SK-N-DZ (cell line): Measurements from ENCODE around the genes CDK6 and SAMD9.

DNA sequence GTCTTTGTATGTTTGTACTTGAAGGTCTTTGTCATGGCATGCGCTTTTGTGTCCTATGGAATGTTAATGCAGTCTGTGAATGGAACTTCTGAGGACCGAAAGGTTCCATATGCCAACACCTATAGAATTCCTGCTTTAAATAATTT, 916 bp downstream of the AKAP9 start:
RAMPAGE:
- cytosol, long total RNA = no peak
- nucleus, long total RNA = no peak

DNA sequence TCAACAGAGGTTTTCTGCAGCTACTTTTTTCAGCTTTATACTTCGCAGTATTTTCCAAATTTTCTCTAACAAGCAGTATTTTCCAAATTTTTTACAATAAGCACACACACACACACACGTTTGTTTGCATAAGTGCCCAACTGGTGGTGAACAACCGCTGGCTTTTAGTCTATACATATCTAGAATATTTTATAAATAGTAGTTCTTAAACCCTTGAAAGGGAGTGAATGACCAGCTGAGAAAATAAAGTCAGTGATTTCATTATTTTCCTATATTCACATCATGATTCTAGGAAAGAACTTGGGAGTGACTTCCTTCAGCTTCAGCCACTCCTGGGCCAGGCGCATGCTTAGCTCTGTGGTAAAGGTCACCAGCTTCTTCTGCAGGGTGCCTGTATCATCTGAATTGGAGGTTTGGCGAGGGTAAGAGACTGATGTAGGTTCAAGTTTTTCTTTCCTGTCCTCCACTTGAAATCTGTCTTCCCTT, 13.6 kb downstream of the GATAD1 start:
RAMPAGE:
- cytosol, long total RNA = no peak
- nucleus, long total RNA = no peak

GRCh38 chr7:92483311-92483861, 5.6 kb upstream of the ERVW-1 start:
RAMPAGE:
- cytosol, long total RNA = no peak
- nucleus, long total RNA = no peak

RAMPAGE:
- cytosol, long total RNA = no peak
- nucleus, long total RNA = no peak
Observed at GRCh38 chr7:92606787-92607384, 16.7 kb upstream of the FAM133B start.

DNA sequence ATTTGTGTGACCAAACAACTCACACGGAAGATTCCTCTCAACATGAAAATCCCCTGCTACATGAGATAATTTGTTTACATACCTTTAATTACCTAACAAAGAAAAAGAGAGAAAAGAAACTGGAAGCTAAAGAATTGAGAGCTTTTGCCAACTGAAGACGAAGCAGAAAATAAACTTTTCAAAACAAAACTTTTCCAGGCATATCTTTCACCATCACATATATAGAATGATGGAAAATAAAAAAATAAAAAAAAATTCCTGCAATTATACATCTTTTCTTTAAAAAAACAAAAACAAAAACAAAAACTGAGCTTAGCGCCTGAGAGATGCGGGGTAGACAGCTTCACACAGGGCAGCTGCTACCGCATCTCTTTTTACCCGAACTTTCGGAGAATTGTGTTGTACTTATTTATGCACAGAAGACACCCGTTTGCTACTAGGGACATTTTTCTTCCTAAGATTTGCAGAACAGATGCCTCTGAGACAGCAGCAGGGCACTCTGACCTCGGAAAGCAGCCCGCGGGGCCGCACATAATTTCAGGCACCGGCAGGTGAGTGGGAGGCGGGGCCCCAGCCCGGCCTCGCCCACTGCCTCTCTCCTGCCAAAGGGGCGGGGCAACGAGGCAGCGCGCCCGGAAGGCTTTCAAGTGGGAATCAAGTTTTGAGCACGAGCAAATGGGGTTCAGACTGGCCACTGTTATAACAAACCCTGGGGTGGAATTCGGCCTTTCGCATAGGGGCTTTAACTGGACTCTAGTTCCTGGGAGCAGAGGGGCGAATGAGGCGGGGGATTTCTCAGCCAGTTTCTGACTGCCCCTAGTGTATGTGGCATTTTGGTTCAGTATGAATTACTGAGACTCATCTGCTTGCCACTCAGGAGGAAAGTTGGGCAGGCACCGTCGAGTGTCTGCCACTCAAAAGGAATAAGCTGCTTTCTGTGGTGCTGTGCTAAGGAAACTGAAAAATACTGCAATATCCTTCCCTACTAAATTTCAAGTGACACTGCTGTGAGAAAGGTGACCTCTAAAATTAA, 18.4 kb upstream of the FAM133B start:
RAMPAGE:
- cytosol, long total RNA = no peak
- nucleus, long total RNA = no peak

RAMPAGE:
- cytosol, long total RNA = no peak
- nucleus, long total RNA = no peak
Observed at GRCh38 chr7:92611203-92612208, 21.3 kb upstream of the FAM133B start.

DNA sequence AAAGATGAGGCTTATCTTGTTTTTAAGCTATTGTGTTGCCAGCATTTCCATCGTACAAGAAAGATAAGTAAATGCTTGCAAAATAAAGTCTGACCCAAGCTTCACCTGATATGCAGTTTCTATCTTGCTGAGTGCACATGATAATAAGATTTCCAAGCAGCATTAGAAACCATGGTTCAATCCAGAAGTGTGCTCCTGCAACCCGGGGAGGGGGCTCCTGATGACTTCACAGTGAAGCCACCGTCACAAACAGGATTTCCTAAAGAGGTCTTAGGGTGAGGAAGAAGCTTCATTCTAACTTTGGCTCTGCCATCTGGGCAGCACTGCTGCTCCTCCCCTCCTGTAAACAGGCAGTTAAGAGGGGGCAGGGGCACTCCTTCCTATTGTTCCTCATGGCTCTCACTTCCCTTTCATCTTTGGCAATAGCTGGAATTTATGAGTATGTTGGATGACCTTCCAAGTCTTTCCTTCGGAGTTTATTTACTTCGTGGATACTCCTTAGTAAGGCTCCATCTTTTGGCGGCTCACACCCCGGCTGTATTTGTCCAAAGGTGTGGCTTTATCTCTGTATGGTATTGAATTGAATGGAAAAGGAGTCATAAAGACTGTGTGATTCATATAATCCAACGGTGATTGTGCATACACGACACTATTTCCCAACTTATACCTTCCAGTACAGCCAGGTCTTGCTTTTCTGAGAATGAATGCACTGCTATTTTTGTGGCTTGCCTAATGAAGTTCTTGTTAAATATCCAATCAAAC, 55.3 kb upstream of the FAM133B start:
RAMPAGE:
- cytosol, long total RNA = no peak
- nucleus, long total RNA = no peak

RAMPAGE:
- cytosol, long total RNA = no peak
- nucleus, long total RNA = no peak
Observed at GRCh38 chr7:92801490-92802123, 34.8 kb downstream of the CDK6 start.

DNA sequence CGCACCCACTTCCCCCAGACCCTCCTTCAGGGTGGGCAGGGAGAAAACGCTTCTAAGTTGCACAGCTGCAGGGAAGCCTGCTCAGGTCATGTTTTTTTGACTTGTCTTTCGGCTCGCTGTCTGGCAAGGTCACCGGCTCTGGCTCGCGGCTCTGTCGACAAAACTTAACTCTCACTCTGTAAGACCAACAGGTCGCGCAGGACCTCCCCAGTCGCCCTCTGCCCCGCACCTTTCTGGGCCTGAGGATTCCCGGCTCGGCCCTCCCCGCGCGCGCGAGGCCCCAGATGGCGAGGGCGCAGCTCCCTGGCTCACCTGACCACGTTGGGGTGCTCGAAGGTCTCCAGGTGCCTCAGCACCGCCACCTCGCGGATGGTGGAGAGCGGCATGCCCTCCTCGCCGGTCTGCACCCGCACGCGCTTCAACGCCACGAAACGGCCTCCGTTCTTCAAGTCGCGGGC, 3.6 kb downstream of the CDK6 start:
RAMPAGE:
- cytosol, long total RNA = no peak
- nucleus, long total RNA = start-site peak on the minus strand centred at position 276 of the sequence, 134 bp wide, 40 and 22 reads in 2 replicates

DNA sequence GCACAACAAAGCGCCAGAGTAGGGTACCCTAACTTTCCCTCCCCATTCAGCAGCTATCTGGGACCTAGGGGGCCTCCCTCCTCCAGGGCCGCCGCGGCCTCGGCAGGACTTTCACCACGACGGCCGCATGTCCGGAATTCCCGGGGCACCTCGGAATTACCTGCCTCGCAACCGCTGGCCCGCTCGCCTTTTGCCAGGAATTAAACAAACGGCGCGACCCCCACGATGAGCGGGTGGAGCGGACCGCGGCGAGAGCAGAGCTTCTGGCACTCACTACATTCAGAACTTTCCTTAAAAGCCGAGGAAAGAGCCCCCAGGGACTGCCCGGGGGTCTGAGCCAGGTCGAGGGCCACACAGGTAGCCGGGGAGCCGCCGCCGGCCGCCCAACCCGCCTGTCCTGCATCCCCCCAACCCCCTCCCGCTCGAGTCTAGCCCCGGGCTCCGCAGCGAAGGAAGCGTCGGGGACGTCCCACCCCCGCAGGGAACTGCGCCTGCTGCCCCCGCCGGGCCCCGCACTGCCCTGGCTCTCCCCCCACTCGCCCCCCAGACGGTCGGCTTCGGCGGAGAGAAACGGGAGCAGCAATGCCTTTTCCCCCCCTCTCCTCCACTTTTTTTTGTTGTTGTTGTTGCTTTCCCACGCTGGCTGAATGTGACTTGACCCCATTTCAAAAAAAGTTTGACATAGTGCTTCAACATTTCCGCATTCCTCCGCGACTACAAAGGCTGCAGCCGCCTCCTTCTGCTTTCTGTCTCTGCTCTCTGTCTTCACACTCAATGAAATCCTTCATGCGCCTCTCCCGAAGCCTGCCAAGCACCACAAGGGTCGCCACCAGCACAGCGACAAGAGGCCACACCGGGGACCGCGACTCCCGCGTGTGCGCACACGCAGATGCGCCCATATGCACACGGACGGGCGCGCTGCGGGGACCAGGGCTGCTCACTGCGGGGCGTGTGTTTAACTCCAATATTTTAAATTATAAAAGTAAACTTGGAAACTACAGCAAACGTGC, 1.2 kb downstream of the CDK6 start:
RAMPAGE:
- cytosol, long total RNA = no peak
- nucleus, long total RNA = no peak

RAMPAGE:
- cytosol, long total RNA = start-site peak on the plus strand at chr7:92836451-92836529, 7,339 and 5,590 reads in 2 replicates; start-site peak on the minus strand at chr7:92836536-92836620, 109 and 75 reads in 2 replicates
- nucleus, long total RNA = start-site peak on the plus strand at chr7:92836451-92836525, 2,254 and 299 reads in 2 replicates; start-site peak on the minus strand at chr7:92836538-92836680, 99 and 18 reads in 2 replicates
Observed at GRCh38 chr7:92836364-92837396, at the start of gene CDK6. TSS of gene CDK6 (minus strand) at chr7:92836573.

GRCh38 chr7:93117713-93118426, at the start of gene SAMD9:
TSS of gene SAMD9 (minus strand) at chr7:93117979.
RAMPAGE:
- cytosol, long total RNA = no peak
- nucleus, long total RNA = no peak

DNA sequence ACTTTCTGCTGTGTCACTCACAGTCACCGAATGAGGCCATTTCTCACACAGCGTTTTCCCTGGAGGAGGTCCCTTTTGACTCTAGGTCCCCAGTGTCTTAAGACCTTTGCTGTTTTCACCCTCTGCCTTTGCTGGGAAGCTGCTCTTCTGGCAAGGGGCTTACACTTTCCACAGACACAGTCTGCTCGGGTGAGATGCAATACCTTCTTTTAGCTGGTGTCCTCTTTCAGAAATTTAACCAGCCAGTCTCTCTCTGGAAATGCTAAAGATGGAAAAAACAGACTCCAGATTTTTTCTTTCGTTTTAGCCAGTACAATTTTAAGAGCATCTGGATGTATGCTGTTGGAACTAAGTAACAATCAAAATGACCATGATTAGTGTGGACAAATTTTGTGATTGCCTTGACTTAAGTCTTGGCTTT, 1.3 kb downstream of the SAMD9L start:
RAMPAGE:
- cytosol, long total RNA = no peak
- nucleus, long total RNA = no peak

DNA sequence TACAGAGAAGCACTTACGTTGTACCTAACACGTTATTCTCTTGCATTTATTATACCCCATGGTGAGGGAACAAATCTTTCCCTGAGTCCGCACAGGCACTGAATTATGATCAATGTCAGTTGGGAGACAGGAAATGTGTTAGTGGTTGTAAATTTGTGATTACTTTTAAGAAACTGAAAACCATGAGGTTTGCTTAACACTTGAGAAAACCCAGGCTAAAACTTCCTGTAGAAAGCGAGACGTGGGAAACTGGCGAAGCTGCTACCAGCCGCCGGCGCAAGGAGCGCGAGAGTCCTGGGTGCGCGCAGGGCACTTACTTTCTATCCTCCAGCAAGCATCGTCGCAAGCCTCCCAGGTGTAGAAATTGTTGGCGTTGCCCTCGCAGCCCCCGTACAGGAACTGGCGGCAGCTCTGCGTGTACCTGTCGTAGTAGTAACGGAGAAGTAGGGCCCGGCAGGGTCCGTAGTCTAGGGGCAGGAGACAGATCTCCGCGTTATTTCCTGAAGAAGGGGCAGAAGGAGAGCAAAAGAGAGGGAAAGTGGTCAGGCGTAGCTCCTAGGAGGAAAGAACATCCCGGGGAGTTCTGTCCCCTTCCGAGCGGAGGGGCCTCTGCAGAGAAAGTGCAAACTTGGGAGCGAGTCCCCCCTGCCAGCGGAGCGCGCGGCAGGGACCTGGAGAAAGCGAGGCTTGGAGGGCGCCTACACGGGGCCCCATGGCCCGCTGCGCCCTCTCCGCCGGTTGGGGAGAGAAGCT, 557 bp downstream of the TFPI2 start:
RAMPAGE:
- cytosol, long total RNA = no peak
- nucleus, long total RNA = no peak

GRCh38 chr7:93921256-93921550, 332 bp upstream of the GNG11 start:
RAMPAGE:
- cytosol, long total RNA = no peak
- nucleus, long total RNA = no peak

RAMPAGE:
- cytosol, long total RNA = no peak
- nucleus, long total RNA = no peak
Observed at GRCh38 chr7:94050048-94050426, 45.9 kb upstream of the BET1 start.

DNA sequence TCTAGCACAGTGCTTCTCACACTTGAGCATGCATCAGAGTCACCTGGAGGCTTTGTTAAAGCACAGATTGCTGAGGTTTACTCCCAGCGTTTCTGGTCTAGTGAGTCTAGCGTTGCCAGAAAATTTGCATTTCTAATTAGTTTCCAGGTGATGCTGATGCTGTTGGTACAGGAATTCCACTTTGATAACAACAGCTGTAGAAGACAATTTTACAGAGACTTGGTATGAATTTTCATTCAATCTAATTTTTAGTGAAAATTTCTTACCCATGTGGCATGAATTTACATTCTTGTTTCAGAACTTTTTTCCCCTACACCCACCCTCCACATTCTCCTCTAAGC, 48.3 kb upstream of the BET1 start:
RAMPAGE:
- cytosol, long total RNA = no peak
- nucleus, long total RNA = no peak

RAMPAGE:
- cytosol, long total RNA = no peak
- nucleus, long total RNA = no peak
Observed at GRCh38 chr7:94087628-94088088, 83.5 kb upstream of the BET1 start.

DNA sequence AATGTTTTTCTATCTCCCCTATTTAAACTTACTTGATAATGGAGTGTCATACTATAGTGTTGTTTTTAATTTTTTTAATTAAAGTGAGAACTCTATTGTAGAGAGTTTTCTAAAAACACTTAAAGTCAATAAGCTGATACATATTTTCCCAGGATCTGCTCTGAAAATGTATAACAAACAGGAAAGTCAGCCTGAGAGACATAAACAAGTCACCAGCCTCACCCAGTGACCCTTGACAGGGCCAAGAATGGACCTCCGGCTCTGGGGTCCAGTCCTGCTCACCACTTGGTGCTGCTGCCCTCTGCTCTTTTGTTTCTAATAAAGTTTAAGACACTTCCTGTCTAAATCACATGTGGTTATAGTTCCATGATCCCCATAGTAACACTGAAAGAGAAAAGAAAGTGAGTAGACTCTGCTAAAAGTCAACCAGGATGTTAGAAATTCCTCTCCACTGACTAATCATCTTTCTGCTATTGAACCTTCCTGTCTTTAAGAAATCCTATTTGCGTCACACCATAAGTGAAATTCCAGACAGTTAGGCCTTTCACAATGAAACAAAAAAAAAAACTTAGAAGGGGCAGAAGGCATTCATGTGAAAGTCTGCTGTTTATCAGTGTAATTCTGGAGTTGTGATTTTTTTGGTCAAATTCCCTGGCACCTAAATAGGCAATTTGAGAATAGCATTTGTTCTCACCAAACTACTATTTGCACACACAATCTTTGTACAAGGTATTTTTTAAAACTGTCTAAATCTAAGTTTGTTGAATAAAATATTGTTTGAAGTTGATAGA, 179.2 kb upstream of the BET1 start:
RAMPAGE:
- cytosol, long total RNA = no peak
- nucleus, long total RNA = no peak

RAMPAGE:
- cytosol, long total RNA = no peak
- nucleus, long total RNA = no peak
Observed at GRCh38 chr7:94296771-94297130, 97.9 kb upstream of the COL1A2 start.